GM19240 (cell line): ENCODE results near the gene RAMP3.

DNA sequence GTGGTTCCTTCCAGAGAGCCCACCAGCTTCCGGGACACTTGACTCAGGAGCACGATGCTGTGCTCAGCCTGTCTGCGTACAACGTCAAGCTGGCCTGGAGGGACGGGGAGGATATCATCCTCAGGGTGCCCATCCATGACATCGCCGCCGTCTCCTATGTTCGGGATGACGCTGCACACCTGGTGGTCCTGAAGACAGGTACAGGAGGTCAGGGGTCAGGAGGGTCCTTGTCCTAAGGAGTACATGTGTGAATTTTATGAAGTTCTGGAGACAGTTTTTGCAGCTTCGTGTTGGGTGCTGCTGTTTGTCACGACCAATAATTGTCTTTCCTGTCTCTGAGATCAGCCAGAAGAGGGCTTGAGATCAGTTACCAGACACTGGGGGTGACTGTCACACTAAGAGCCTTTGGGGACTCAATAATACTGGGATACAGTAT is 24.3 kb downstream of the NACAD start:
- RRBS, result 100% methylated on average over 1 of the region's 12 CpGs

GRCh38 chr7:45157324-45158159 is at the start of gene RAMP3:
RAMP3 (plus strand) TSS chr7:45157791.
- RRBS, result 16% methylated on average over 44 of the region's 63 CpGs

DNA sequence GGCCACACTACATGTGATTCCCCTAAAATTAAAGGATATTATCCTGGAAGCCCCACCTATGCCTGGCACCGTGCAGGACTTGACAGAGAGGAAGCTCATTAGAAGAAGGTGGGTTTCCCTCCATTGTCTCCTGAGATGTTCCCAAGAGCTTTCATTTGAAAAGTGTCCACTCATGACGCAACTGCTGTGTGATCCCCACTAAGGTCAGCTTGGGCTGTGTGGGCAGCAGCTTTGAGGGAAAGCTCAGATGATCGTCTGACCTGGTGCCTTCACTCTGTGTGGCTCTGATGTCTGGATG is 53.5 kb downstream of the RAMP3 start:
- RRBS, result no CpG with 5 or more reads among the region's 3 CpGs

- RRBS, result no CpG with 5 or more reads among the region's 4 CpGs
Measured at GRCh38 chr7:46007875-46008444, 86.9 kb upstream of the IGFBP3 start.

- RRBS, result no CpG with 5 or more reads among the region's 2 CpGs
Measured at GRCh38 chr7:46281238-46281639, 360.2 kb upstream of the IGFBP3 start.

- RRBS, result no CpG with 5 or more reads among the region's 5 CpGs
Measured at GRCh38 chr7:46354896-46355095, 433.7 kb upstream of the IGFBP3 start.

DNA sequence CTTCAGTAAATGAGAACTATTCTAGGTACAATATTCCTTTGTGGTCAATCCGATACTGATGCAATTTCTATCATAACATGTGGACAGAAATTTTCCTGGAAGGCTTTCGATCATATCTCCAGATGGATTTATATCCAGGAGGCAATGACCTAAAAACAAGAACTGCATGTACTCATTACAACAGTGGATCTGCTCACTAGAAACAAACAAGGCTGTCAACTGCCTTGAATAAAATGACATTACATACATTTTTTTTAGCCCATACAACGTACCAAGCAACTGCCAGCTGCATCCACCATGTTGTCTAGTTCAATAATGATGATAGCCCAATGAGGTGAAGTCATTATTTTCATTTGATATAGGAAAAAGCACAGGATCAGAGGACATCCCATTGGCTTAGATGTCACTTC is 345.0 kb downstream of the TNS3 start:
- RRBS, result no CpG with 5 or more reads among the region's 3 CpGs

DNA sequence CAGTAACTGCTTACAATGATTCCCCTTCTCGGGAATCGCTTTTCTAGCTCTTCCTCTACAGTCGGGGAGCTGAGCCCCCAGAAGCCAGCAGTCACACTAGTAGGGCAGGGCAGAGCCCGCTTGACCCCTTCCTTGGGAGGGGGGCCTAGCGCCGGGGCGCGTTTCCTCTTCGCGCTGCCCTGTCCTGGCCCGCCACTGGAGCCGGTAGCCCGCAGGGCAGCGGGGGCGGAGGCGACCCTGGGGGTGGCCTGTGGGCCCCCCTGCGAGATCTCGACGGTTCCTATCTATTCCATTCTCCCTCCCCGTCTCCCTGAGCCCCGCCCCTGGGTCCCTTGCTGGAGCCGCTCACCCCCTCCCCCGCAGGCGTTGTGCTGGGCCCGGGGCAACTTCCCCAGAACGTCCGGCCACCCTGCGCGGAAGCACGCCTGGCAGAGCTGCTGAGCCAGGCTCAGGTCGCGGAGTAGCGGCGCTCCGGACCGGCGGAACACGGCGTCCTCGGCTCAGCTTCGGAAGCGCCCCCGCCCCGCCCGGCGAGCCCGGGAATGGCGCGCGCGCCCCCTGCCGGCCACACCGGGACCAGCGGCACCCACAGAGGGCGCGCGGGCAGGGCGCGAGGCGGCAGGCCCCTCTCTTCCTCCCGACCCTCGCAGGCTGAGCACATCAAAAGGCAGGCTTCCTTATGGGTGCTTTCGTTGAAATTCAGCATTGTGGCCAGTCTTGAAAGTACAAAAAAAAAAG is 327.7 kb downstream of the TNS3 start:
- RRBS, result 4% methylated on average over 26 of the region's 63 CpGs

- RRBS, result no CpG with 5 or more reads among the region's 3 CpGs
Measured at GRCh38 chr7:47301514-47302072, 280.3 kb downstream of the TNS3 start.

GRCh38 chr7:47336657-47337644 is 245.0 kb downstream of the TNS3 start:
- RRBS, result no CpG with 5 or more reads among the region's 11 CpGs

GRCh38 chr7:47340490-47341218 is 241.3 kb downstream of the TNS3 start:
- RRBS, result no CpG with 5 or more reads among the region's 6 CpGs

DNA sequence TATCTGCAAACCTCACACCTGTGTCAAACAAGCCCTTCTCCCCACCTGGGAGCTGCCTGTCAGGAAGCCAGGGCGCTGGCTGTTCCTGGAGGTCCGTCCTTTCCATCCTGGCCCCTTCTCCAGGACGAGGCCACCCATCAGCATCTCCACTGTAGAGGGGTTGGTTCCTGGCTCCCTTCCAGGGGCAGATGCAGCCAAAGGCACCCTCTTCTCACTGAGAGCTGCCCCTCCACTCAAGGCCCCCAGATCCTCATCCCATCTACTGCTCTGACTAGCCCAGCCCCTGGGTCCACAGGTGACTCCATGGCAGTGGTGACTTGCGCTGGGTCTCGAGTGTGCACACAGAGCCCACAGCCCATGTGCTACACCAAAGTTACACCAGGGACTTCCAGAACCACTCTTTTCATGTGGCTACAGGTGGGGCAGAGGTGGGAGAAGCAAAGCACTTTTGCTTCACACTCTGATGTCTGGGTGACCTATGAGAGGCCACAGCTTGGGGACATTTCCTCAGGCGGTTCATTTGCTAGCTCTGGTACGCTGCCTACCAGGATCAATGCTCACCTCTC is 229.3 kb downstream of the TNS3 start:
- RRBS, result no CpG with 5 or more reads among the region's 7 CpGs

GRCh38 chr7:47380749-47381449 is 201.0 kb downstream of the TNS3 start:
- RRBS, result no CpG with 5 or more reads among the region's 14 CpGs

DNA sequence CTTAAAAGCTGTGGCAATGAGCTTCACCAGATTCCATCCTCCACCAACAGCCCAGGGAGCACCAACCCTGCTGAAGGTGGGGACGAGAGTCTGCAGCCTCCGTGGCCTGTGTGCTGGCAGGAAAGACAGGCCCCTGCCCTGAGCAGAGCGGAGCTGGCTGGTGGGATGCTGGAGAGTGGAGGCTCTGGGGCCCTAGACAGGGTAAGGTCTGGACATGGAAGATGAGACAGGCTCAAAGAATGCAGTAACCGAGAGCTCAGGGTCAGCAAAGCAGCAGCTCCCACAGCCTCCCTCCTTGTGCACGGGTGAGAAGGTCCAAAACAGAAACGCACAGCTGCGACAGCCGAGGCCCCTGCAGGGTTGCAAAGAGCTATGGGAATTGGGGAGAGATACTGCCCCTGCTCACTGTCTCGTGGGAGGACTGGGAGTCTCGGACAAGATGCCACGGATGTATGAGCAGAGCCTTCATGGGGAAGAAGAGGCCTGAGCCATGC is 80.5 kb downstream of the TNS3 start:
- RRBS, result no CpG with 5 or more reads among the region's 11 CpGs

- RRBS, result no CpG with 5 or more reads among the region's 13 CpGs
Measured at GRCh38 chr7:47513667-47514332, 68.1 kb downstream of the TNS3 start.

- RRBS, result no CpG with 5 or more reads among the region's 3 CpGs
Measured at GRCh38 chr7:47552518-47552769, 29.5 kb downstream of the TNS3 start.

DNA sequence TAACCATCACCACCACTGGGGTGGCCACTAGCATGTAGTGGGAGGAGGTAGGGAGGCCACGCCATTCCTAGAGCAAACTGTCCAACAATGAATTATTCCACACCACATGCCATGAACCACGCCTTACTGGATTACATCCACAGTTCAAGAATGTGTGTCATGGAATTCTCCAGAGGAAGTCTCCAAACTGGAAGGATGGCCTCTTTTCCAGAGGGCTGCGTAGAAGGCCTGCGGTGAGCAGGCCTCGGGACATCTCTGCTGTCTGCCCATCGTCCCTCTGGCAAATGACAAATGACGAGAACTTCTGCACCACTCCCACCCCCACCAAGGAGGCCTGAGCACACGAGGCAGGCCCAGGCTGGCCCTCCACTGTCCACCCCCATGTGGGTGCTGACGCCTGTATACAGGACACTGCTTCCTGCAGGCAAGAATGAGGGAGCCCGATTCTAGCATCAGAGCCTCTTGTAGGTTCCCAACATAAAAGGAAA is 24.1 kb downstream of the TNS3 start:
- RRBS, result no CpG with 5 or more reads among the region's 10 CpGs

GRCh38 chr7:47573601-47574271 is 8.2 kb downstream of the TNS3 start:
- RRBS, result no CpG with 5 or more reads among the region's 12 CpGs

GRCh38 chr7:47576543-47577875 is 4.9 kb downstream of the TNS3 start:
- RRBS, result no CpG with 5 or more reads among the region's 35 CpGs